Progenitor cell of endocrine pancreas (in vitro differentiated cells): ENCODE measurements around a stretch of chr1.

DNA sequence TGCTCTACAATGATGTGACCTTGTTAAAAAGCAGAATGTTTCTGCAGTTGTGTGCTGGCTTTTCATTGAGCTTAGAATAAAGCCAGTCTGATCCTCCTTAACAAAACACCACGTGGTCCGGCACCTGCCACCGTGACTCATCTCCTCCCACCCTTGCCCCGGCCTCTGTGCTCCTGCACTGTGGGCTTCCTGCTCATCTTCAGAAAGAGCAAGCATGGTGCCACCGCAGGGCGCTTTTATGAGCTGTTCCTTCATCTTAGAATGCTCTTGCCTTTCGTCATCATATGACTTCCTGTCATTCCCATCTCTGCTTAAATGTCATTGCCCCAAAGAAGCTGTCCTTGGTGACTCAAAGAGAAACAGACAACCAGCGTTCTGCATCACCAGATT is 117.7 kb downstream of the HHAT start:
- PRO-cap = no peak

DNA sequence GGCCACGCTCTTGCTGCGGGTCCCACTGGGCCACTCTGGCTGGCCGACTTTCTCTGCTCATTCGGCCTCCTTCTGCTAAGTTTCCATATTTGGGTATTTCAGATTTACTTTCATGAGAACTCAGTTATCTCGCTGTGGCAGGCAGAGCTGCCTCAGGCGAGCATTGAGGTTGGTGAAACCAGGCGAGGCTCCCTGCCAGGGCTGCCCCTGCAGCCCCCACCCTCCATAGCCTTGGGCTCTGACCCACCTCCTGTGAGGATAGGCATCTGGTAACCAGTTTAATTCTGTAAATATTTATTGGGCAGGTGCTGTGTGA is 957 bp downstream of the TRAF5 start:
- PRO-cap = no peak

- PRO-cap = no peak
Measured at GRCh38 chr1:211335572-211336194, 9.1 kb downstream of the TRAF5 start.

GRCh38 chr1:211367691-211368321 is 41.2 kb downstream of the TRAF5 start:
- PRO-cap = no peak

GRCh38 chr1:211527860-211528310 is 35.9 kb upstream of the RD3 start:
- PRO-cap = no peak

- PRO-cap = no peak
Measured at GRCh38 chr1:211592095-211592530, 13.2 kb upstream of the SLC30A1 start.

DNA sequence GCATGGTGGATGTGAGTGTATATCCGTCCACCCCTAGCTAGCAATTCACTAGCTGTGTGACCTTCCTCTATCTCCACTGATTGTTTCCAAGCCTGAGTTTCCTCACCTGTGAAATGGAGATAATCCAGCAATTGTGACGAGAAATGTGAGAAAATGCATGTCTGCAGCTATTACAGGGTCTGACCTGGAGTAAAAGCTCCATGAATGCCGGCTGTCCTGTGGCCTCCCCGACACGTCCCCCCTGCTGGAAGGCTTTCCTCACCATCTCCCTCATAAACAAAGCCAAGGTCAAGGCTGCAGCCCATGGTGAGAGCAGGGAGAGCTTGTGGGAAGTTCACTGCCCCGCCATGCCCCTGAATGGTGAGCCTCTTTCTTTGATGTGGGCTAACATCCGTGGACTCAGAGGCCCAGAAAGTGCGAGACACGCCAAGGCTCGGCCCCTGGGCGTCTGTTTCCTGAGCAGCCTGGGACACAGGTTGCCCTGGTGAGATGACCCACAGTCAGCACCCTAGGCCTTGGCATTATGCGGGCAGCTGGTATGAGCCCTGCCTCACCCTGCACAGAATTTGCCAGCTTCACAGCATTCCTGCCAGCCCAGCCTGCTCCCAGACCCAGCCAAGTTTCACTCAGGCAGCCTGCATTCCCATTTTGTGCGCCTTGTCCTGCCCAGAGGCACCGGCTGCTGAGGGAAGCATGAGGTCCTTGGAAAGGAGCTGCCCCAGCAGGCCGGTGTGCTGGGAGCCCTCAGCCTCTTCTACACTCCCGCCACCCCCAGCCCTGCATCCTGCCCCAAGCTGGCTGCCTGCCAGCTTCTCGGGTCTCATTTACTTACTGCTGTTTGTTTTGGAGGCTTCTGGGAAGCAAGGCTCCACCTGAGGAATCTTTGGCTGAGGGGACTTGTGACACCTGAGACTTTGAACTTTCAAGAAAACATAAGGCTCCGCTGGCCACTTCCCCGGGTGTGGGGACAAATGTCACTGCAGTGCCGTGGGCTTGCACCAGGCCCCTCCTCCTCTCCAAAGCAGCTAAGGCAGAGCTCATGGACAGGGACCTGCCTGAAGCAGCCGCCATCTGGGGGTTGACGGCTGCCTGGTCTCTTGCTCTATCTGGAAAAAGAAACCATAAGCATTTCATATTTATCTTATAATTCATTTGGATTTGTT is 31.9 kb downstream of the NEK2 start:
- PRO-cap = no peak

DNA sequence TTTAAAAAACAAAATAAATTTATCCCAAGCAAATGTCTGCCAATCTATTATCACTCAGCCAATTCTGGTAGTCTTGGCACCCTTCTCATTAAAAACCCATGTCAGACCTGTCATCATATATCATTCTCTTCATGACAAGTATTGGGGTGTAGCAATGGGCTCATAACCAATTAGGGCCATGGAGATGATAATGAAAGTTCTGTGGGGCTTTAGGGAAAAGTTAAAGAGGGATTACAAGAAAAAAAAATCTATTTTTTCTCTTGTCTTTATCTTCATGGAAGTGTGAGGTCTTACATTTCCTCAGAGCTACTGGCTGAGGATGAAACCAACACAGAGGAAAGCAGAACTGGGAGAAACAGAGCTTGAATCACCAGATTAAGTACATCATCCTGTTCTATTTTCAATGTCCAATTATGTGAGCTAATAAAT is 69.3 kb downstream of the LPGAT1 start:
- PRO-cap = no peak

GRCh38 chr1:211829051-211829955 is 1.3 kb downstream of the LPGAT1 start:
- PRO-cap = unidirectional peak, plus-strand start at chr1:211829584; bidirectional peak, plus-strand start at chr1:211830046, minus-strand start at chr1:211829944

DNA sequence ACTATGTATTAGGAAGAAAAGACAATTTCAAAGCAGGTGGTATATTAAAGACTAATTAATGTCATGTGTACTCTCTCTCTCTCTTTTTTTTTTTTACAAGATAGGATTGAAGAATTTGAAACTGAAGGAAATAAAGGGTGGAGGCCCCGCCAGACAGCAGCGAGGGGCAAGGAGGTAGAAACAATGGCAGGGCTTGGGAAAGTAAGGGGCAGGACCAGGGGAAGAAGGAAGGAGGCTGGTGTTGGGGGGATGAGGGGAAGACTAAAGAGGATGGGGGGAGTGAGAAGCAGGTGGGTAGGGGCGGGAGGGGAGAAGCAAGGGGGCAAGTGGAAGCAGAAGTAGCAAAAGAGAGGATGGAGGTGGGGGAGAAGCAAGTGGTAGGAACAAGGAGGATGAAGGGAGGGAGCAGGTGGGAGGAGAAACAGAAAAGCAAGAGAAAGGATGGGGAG is 29.5 kb upstream of the LPGAT1 start:
- PRO-cap = no peak

DNA sequence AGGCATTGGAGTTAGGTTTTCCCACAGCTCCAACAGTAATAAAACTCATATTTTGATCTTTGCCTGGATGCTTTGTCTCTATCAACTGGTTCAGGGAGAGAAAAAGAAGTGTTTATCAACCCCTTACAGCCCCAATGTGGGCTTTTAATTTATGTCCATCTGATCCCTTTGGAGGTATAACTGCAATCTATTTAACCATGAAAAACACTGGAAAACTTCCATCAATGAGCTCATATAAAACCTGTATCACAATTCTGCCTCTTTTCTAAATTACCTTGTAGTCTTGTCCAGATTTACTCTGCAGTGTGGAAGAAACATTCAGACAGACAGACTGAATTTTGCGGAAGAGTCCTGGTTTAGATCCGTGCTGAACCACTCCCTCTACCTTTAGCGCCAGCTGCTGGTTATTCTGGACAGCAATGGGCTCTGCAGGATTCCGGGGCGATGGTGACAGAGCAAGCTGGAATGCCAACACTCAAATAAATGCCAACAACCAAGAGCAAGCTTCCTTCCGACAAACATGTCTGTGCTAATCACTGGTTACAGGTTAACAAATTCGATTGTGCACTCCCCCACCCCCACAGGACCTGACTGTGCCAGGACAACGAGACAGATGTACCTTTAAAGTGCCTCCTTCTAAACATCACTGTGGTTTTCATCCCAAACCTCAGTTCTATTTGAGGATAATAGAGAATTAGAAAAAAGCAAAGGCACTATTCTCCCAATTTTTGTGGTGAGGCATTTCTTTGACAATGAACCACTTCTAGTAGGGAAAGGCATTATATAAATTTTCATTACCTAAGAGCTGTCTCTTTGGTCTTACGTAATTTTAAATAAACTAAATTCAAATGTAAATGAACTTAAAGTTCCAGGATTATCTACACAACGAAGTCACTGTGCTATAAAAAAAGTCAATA is 90.6 kb downstream of the INTS7 start:
- PRO-cap = no peak

- PRO-cap = no peak
Measured at GRCh38 chr1:212113025-212113477, 77.5 kb downstream of the DTL start.

GRCh38 chr1:212153608-212154138 is 118.1 kb downstream of the DTL start:
- PRO-cap = no peak

DNA sequence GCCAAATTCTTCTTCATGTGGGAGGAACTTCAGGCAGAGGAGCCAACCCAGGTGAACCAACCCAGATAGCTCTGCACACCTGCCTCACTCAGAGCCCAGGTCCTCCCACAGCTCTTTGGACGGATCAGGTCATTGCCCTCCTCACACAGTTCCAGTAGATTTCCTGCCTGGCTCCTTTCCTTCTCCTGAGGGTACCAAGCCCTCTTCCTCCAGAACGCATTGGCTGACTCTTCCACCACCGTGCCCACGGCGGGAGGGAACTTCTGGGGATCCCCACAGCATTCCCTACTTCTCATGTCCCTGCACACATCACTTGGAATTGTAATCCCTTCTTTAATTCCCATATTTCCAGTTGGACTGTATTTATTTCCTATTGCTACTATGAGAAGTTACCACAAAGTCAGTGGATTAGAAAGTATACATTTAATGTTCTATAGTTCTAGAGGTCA is 121.9 kb downstream of the DTL start:
- PRO-cap = no peak

DNA sequence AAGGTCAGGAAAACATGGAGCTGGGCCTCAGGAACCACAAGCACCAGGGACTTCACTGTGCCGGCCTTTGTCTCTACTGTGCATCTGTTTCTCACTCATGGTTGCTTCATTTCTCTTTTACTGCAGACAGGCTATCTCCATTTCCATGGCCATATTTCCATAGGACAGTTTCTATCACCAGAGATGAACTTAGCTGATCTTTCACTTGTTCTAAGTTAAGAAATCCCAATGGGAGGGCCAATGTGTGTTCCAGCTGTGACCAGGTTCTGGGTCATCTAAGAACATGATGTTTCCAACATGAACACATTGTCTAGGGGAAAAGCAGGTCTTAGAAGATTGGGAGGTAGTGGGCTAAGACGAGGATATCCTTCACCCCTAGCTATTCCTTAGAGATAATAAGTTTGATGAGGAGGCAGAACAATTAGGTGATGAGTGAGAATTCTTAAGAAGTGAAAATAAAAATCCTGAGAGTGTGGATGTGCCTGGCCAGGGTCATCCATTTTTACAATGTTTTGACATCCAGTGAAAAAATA is 43.6 kb upstream of the PPP2R5A start:
- PRO-cap = no peak

DNA sequence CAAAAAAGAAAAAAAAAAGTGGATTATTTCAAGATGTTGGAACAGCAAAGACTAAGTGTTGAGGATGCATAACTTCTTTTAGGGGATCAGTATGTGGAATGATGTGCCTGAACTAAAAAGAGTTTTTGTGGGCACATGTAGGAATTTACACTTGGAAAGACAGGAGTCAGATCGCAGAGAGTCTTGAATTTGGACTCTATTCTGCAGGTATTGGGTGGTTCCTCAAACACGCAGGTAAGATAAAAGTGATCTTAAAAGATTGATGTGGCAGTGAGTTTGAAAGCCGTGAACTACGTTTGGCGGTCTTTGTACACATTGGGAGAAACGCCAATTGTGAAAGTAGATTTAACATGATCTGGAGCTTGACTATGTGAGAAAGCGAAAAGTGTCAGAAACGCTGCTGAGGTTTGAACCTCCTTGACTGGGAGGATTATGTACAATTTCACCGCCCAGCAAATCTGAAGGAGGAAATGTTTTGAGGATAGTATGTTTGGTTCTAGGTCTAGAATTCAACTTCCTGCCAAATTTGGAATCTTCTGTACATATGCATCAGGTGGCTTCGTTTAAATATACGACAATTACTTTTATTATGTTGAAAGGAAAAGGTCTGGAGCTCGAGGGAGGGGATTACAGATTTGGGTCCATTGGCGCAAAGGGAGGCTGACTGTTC is 1.4 kb upstream of the PPP2R5A start:
- PRO-cap = no peak

GRCh38 chr1:212310157-212310470 is 24.9 kb downstream of the PPP2R5A start:
- PRO-cap = no peak

DNA sequence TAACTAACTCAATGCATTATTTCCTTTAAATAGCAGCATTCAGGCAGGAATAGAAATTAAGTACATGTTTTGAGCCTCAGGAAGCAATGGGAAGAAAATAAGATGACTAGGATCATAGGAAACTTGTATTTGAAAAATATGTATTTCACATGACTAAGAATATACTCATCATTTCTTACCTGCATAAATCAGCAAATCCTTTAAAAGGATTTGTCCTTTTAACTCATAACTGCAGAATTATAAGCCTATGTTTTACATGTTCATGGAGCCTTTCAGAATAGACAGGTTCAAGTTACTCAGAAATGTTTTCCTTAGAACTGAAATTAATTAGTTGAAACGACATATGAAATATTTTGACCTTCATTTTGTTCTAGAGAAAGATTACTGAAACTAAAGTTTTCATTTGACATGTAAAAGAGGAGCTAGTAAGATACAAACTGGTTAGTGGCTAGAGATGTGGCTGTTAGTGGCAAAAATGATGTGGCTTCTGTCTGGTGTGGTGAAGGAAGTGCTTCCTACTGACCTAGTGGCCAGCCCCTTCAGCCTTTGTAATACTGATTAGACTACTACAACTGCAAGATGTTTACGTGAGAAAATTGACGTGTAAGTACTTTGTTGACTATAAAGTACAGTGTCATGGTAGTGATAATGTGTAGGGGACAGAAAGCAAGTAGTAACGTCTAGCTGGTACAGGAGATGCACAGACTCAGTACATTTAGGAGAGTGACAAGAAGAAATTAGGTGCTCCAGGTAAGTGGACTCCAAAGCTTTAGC is 54.8 kb downstream of the PACC1 start:
- PRO-cap = no peak

GRCh38 chr1:212433204-212433995 is 680 bp downstream of the NENF start:
- PRO-cap = no peak

DNA sequence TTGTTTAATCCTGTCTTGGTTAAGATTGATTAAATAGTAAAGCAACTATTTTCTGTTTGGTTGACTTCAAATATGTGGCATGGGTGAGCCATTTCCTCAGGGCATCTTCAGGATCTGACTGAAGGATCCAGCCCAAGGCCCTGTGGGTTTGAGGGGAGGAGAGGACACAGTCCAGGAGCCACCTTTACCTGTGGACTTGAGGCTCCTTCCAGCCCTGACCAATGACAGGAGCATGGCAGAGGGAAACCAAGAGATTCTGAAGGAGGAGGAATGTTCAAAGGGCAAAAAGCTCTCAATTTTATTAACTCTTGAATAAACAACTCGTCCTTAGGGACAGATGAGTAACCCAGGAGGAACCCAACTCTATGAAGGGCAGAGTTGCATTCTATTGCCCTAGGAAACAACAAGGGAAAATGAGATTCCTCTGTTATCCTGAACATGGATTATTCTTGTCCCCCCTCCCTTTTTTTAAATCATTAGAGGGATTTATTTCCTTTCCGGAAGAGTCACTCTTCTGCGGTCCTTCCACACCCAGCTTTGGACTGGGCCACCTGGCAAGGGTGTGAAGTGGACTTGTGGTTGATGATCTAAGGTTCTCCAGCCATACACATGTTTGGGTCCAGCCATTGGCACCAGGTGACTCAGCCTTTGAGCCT is 49.7 kb downstream of the NENF start:
- PRO-cap = no peak